Left cardiac atrium (tissue), 1 donor: ENCODE data around the gene RAB5A.

DNA sequence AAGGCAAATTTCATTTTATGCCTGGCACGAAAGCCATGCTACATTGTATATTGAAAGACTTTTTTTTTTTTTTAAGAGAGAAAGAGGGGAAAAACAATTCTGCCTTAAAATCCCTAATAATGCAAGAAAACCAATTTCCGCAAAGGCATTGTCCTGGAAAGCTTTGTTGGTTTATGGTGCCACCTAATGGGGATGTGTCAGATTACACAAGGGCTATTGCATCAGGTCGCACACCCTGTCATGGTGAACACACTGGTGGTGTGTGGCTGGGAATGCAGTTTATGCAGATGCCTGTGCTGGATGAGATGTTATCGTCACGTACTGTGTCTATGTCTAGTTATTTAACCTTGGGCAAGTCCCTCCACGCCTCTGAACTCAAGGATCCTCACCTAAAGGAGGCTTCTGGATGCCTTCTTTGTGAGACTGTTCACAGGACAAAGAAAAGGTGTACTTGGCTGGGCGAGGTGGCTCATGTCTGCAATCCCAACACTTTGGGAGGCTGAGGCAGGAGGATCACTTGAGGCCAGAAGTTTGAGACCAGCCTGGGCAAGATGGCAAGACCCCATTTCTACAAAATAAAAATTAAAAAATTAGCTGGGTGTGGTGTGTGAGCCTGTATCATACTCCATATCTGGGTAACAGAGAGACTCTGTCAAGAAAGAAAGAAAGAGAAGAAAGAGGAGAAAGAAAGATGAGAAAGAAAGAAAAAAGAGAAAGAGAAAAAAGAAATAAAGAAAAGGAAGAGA is 37.4 kb upstream of the RFTN1 start:
- PRO-cap: no peak

GRCh38 chr3:16801169-16801587 is 83.6 kb upstream of the PLCL2 start:
- PRO-cap: no peak

GRCh38 chr3:16924028-16924302 is 39.2 kb downstream of the PLCL2 start:
- PRO-cap: no peak

DNA sequence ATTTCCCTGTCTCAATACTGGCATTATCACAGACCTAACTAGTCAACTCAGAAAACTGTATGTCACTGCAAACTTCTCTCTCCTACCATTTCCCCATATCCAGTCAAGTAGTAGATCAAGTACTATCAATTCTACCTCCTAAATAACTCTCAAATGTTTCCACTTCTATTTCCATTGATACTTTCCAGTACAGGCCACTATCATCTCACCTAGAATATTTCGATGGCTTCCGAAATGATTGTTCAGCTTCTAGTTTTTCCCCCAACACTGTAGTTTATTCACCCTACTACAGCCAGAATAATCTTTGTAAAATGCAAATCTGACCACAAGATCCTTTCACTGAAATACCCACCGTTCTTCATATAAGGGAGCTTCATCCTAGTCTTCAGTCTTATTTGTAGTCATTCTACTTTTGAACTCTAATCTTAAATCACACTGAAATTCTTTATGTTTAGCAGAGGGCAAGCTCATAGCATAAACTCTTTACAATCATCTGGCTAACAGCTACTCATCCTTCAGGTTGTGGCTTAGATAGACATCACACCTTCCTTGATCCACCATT is 239.6 kb downstream of the TBC1D5 start:
- PRO-cap: no peak

DNA sequence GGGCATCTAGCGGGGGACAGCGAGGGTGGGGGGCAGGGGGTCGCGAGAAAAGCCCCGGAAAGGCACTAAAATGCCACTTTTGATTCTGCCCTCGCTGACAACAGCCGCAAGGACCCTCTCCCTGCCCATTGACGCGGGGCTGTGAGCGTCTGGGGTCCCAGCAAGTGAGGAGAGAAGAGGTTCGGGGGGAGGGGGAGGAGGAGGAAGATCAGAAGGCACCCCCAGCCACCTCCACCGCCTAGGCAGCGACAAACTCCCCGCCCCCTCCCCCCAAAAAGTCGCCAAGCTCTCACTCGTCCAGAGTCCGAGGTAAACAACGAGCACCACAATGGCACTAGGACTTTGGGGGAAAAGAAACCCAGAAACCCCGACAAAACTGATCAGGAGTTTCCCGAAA is 744 bp downstream of the SATB1 start:
- PRO-cap: bidirectional peak, plus-strand start at position 292 of the sequence, minus-strand start at position 143 of the sequence

DNA sequence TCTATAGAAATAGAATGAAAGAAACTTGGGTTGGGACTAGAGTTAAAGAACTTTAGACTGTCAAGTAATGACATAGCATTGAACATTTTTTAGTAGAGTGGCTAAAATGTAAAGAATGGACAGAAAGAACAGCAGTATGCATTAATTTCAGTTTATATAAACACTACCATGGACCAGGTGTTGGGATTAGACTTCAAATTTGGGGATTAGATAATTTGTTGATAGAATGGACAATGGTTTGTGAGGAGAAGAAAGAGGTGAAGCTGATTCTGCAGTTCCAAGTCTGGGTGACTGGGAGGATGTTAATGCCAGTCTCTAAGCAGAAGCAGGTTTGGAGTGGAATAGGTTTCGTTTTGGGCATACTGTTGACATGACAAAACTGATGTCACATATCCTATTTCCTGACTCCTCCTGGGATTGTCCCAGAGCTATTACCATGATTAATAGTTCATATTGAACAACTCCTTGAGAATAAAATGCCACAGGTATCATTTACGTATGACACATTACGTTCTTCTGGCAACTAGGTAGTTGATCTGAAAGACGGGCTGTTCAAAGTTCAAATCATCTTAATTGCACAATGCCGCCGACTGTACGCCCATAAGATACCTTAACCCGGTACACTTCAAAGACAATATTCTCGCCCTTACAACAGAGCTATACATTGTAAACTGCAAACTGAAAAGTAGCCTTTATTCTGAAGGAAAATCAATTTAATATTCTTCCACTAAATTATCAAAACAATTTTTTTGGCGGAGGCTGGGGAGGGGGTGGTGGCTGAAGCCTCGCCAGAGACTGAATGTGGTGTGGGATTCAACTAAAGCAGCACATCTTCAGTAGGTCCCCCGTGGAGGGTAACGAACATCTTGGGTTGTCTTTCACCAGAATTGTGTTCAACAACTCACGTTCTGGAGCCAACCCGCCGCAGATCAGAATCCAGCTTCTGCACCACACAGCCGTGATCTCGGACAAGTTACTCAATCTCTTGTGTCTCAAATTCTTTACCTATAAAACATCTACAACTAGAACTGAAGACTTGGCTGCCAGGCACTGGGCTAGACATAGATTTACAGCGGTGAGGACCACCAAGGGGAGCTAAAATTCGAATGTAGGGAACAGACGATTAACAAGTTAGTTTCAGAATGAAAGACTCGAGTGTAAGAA is 1.3 kb upstream of the RAB5A start:
- PRO-cap: no peak

- PRO-cap: bidirectional peak, plus-strand start at chr3:19947379, minus-strand start at chr3:19946982
These were observed at the start of gene RAB5A for GRCh38 chr3:19946770-19947609. RAB5A (plus strand) TSS chr3:19947097.

DNA sequence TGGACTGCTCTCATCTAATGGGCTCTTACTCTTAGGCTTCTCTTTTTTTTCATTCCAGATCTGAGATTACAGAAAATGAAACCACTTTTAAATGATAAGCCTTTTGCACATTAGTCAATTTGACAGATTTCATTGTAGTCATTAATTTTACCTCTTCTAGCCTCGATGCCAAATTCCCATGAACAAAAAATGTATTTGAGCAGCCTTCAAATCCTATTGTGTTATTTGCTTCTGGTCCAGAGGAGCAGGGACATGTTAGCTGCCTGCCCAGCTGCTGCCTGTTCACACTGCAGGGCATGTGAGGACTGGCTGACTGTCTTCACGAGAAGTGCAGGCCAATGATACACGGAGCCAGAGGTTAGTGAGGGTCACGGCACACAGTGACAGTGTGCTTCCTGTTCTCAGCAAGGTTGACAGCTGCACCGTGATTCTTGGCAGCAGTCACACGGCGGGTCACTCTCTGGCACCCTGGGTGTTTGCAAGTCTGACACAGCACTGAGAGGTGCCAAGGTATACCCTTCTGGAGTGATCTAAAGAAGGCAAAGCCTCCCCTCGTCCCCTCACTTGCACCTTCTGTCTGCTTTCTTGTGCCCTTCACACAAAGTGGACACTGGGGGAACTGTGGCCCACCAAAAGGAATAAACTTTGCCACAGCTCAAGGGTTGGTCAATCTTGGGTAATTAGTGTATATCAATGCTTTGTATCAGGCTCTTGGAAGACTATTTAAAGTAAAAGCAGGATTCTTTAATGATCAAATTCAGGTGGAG is 40.9 kb downstream of the KAT2B start:
- PRO-cap: unidirectional peak, minus-strand start at position 291 of the sequence

- PRO-cap: no peak
These were observed 708.3 kb downstream of the ZNF385D start for GRCh38 chr3:21042763-21043085.

GRCh38 chr3:21672551-21672828 is 78.5 kb downstream of the ZNF385D start:
- PRO-cap: no peak

GRCh38 chr3:23264566-23265283 is 61.6 kb downstream of the UBE2E2 start:
- PRO-cap: no peak

DNA sequence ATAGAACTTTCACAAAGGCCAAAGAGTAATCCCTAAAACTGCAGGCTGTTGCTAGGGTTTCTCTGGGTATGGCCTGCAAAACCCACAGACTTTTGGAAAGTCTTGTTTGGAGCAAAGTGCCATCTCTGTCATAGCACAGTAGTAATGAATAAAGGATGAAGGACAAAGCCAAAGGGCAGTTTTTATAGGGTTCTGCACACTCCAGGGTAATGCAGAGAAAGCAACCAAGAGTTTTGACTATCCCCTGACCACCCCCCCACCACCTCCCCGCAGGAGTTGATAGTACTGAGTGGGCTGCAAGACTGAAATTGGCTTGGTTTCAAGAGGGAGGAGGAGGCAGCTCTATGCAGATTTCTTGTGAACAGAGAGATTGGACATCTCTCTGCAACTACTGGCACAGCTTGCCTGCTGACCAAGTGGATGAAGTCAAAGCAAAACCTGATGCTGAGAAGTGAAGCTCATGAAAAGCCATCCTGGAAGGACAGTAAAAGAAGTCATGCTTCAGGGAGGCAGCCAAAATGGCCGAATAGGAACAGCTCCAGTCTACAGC is 145.7 kb downstream of the UBE2E2 start:
- PRO-cap: no peak

DNA sequence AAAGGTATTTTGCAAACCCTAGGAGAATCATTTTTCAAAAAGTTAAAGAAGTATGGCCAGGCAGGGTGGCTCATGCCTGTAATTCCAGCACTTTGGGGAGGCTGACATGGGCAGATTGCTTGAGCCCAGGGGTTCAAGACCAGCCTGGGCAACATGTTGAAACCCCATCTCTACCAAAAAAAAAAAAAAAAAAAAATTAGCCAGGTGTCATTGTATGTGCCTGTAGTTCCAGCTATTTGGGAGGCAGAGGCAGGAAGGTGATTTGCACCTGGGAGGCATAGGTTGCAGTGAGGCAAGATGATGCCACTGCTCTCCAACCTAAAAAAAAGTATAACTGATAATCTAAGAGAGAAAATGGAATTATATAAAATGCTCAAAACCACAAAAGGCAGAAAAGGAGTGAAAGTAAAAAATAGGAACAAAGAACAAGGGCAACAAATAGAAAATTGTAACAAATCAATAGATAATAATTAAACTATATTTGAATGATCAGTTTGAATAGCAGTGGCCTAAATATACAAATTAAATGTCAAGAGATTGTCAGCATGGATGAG is 224.0 kb downstream of the UBE2E2 start:
- PRO-cap: no peak

DNA sequence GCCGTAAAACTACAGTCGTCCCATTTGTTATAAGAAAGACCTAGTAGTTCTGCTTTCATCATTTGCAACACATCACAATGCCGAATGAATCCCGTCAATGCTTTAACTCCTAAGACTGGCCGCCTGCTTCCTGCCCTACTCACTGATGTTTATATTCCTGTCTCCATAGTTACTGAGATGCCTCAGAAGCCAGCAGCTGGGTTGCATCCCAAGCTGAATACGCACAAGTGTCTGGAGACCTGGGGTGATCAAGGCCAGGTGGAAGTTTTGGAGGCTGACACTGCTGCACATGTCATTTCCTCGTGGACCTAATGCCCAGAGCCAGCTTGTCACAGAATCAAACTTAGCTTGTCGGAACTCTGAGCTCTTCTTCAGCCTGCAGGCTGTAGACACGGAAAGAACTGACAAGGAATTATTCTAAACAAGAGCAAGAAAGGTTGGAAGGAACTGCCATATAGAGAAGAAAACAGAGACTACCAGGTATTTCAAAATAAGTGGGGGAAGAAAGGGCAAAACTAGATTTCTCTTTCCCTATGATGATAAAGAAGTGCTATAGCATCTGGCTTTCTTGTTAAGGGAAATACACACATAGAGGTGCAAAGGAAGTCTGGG is 95.1 kb upstream of the UBE2E1 start:
- PRO-cap: no peak

- PRO-cap: no peak
These were observed 54.6 kb upstream of the UBE2E1 start for GRCh38 chr3:23750812-23751898.

DNA sequence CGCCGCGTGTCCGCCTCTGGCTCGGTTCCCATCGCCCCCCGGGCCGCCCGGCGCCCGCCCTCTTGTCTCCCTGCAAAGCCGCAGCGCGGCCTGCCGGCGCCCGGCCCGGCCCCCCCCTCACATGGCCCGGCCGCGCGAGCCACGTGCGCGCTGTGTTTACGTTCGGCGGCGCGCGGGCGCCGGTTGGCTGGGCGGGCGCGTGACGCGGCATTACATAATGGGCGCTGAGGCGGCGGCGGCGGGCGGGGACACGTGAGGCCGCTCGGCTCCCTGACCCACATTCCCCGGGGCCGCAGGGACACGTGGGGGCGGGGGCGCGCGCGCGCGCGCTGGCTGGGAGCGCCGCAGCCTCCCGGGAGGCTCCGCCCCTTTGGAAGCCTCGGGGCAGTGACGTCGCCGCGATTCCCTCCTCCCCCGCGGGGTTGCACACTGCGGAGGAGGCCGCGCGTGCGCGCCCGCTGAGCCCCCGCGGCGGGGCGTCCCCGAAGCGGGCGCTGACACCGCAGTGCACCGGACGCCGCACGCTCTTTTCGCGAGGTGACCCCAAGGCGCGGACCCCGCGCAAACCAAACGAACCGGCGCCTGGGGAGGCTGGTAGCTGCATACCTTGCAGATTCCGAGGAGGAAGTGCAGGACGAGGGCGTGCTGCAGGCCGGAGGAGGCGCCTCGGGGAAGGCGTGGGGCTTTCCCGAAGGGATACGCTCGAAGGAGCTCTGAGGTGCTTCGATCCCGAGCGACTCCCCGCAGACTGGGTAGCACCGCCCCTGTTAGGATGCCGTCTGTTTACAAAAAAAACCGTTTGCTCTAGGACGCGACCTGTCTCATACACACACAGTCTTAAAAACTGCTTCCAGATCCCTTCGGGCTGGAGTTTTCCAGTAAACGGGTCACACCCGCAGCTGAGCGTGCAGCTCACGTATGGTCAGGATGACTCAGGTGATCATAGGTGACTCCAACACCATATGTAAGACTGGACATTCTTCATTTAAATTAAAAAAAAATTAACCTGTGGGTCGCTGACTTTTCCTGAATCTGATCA is 950 bp downstream of the NR1D2 start:
- PRO-cap: bidirectional peak, plus-strand start at position 461 of the sequence, minus-strand start at position 92 of the sequence

GRCh38 chr3:24244505-24245004 is 250.1 kb downstream of the THRB start:
- PRO-cap: no peak

GRCh38 chr3:24340189-24340702 is 154.4 kb downstream of the THRB start:
- PRO-cap: no peak

DNA sequence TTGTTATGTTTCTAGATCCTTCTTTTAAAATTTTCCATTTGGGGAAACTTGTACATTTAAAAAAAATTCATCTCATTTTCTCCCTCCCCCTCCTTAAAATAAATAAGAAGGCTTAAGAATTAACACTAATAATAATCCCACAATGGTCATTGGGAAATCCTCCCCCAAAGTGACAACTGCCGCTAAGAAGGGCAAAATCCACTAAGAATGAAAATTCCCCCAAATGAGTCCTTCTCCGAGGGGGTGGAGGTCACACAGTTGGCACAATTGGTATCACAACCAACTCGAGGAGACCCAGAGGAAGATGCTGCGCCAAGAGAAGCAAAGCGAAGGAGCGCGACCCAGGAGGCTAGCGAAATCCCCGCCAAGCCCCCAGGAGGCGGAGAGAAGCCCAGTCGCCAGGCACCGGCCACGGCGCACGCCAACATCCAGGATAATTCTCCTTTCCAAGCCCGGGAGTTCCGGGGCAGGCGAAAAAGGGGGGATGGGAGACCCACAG is 907 bp downstream of the THRB start:
- PRO-cap: no peak

DNA sequence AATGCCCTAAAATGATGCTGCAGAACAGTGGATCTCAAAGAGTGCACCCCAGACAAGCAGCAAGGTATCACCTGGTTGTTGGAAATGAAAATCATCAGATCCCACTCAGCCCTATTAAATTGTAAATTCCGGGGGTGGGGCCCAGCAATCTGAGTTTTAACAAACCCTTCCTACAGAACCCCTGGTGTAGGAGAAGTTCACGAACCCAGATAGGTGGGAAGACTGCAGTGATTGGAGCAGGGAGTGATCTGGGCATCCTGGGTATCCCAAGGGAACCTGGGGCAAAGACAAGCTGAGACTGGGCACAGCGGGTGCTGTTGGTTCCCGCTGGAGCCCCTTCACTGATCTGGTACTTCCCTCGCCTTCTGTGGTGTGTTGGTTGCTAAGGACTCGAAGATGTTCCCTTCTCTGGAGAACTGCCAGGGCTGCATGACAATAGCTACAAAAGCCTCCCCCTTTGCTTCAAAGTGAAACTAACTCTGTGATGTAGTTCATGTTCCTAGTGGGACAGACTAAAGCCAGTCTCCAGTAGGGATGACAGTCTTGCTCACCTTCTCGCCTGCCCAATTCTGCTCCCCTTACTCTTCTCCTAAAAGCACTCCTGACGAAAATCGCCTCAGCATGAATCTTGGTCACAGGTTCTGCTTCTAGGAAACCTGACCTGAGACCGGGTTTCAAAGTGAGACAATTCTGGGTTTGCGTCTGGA is 24.5 kb upstream of the THRB start:
- PRO-cap: no peak